Bronchial epithelial cell (primary cell): ENCODE measurements around the gene DDX3X.

DNA sequence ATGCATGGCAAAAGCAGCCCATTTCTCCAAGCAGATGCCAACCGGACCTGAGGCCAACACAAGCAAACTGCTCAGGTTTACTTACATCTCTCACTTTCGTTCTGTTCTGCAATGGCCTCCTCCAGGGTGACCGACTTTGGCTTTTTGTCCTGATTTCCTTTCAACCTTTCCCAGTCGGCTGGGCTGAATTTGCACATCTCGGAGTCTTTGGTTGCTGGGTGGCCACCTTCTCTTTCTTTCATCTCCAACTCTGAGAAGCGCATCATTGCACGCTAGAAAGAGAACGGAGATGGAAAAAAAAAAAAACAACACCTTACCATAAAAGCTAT, 26.9 kb downstream of the BCOR start:
- RRBS, 2 experiments, result no CpG with 5 or more reads among the region's 8 CpGs

- RRBS, 2 experiments, result 2 to 3% methylated on average over 24 of the region's 81 CpGs
Measured at GRCh38 chrX:40094379-40095343, 3.1 kb downstream of the BCOR start.

DNA sequence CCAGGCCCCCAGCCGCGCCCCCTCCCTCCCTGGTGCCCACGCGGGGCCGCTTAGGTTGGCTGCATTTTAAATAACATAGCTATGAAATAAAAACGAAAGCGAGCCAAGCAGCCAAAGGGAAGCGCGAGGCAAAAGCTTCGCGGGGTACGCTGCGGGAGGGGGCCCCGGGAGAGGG, 909 bp downstream of the BCOR start:
- RRBS, 2 experiments, result 3 to 7% methylated on average over 1 of the region's 14 CpGs

- RRBS, 2 experiments, result 2 to 3% methylated on average over 8 of the region's 41 CpGs
Measured at GRCh38 chrX:40098987-40099459, 1.3 kb upstream of the BCOR start.

GRCh38 chrX:40099632-40100603, 2.2 kb upstream of the BCOR start:
- RRBS, 2 experiments, result 5 to 7% methylated on average over 1 to 5 of the region's 38 CpGs

GRCh38 chrX:40156180-40156417, 58.3 kb upstream of the BCOR start:
- RRBS, 2 experiments, result 29 to 65% methylated on average over 10 of the region's 21 CpGs

GRCh38 chrX:40169014-40169862, 71.5 kb upstream of the BCOR start:
- RRBS, 2 experiments, result no CpG with 5 or more reads among the region's 42 CpGs

DNA sequence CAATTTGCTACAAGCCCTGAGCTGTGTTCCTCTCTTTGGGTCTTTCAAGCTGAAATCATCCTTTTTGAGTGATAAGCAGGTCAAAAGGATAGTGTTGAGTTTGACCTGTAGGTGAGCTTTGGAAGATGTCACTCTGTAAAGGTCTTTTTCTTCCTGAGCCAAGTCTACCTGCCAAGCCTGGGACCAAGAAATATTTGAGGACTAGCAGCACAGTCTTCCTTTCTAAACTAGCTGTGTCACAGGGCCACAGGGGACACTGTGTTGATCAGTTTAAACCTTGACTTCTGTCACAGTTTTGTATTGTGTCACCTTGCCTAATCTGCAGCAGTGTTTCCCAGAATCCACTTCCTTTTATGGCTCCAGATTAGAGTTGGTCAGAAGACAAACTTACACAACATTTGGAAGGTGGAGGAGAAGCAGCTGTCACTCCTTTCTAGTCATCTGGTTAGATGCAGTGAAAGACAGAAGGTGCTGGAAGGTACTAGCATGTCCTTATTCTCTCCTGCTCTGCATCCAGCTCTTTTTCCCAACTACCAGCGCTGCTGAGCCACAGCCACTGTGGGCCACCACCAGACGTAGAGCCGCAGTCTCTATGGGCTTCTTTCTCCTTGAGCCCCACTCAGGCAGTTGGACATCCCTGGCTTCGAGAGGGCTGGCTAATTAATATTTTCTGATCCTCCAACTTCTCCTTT, 143.1 kb upstream of the BCOR start:
- RRBS, 2 experiments, result no CpG with 5 or more reads among the region's 4 CpGs

GRCh38 chrX:40669161-40669995, 22.0 kb upstream of the CXorf38 start:
- RRBS, 2 experiments, result no CpG with 5 or more reads among the region's 8 CpGs

DNA sequence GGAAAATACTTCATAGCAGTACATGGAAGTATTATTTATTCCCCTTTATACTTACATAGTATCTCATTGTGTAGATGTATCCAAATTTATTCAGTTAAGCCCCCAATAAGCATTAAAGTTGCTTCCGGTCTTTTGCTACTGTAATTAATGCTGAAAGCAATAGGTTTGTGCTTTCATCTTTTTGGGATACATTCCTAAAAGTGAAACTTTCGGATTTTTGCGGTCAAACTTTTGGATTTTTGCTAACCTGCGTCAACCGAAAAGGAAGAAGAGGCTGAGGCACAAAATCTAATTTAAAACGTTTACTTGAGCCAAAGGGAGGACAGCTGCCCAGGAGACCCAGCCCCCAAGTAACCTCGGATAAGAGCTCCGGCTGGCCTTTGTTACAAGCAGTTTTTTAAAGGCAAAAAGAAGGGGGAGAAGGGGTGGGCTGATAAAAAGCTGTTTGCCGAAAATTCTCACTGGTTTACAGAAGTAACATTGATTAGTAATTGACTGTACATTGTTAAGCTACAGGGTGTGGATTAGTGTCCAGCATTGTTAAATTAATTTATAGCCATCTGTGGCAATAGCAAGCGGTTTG, 59.4 kb upstream of the USP9X start:
- RRBS, 2 experiments, result no CpG with 5 or more reads among the region's 10 CpGs

GRCh38 chrX:41026682-41027262, 58.5 kb upstream of the USP9X start:
- RRBS, 2 experiments, result no CpG with 5 or more reads among the region's 5 CpGs

DNA sequence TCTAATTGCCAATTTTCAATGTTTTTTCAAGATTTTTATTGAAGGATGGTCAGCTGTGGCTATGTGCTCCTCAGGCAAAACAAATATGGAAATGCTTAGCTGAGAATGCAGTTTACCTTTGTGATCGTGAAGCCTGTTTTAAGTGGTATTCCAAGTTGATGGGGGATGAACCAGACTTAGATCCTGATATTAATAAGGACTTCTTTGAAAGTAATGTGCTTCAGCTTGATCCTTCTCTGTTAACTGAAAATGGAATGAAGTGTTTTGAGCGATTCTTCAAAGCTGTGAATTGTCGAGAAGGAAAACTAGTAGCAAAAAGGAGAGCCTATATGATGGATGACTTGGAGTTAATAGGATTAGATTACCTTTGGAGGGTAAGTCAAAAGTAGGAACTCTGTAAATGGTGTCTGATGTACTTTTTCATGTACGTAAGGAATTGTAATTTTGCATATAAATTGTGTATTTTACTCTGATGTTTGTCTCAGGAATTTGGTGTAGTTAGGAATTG, 80.7 kb downstream of the USP9X start:
- RRBS, 2 experiments, result no CpG with 5 or more reads among the region's 4 CpGs

- RRBS, 2 experiments, result no CpG with 5 or more reads among the region's 8 CpGs
Measured at GRCh38 chrX:41302951-41303370, 31.0 kb upstream of the DDX3X start.

DNA sequence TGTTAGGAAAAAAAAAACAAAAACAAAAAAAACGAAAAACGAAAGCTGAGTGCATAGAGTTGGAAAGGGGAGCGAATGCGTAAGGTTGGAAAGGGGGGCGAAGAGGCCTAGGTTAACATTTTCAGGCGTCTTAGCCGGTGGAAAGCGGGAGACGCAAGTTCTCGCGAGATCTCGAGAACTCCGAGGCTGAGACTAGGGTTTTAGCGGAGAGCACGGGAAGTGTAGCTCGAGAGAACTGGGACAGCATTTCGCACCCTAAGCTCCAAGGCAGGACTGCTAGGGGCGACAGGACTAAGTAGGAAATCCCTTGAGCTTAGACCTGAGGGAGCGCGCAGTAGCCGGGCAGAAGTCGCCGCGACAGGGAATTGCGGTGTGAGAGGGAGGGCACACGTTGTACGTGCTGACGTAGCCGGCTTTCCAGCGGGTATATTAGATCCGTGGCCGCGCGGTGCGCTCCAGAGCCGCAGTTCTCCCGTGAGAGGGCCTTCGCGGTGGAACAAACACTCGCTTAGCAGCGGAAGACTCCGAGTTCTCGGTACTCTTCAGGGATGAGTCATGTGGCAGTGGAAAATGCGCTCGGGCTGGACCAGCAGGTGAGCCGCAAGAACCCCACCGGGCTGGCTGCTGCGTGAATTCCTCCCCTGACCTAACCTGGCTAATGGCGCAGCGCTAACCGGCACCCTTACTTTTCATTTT, at the start of gene DDX3X:
Gene DDX3X, plus strand, starts transcription at position 458 of the 696 bp plus-strand sequence.
- RRBS, 2 experiments, result 1 to 2% methylated on average over 14 of the region's 51 CpGs

GRCh38 chrX:41760941-41761660, 37.1 kb downstream of the GPR82 start:
- RRBS, 2 experiments, result no CpG with 5 or more reads among the region's 4 CpGs

- RRBS, 2 experiments, result no CpG with 5 or more reads among the region's 2 CpGs
Measured at GRCh38 chrX:41899259-41899884, 24.0 kb downstream of the CASK start.

- RRBS, 2 experiments, result no CpG with 5 or more reads among the region's 5 CpGs
Measured at GRCh38 chrX:41932811-41933273, 9.5 kb upstream of the CASK start.

GRCh38 chrX:43693880-43694563, 37.9 kb downstream of the MAOA start:
- RRBS, 2 experiments, result no CpG with 5 or more reads among the region's 2 CpGs

DNA sequence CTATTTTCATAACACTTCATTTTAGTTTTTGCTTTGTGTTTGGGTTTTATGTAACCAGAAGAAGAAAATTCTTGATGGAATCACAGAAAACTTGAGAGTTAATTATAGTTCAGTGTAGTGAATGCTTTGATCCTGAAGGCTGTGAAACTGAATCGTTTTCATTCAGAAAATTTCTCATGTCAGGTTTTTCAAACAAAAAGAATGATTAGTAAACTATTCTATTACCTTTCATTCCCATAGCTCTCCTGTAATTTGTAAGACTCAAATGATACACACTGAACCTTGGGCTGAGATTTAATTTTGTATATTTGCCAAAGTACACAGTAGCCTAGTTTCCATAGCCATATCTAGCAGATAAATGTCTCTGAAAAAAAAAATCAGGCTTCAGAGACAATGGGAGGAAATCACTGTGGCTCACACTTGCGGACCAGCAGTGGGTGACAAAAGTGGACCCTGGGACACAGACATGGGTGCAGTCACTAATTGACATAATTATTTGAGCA, 46.5 kb downstream of the MAOA start:
- RRBS, 2 experiments, result no CpG with 5 or more reads among the region's 2 CpGs

DNA sequence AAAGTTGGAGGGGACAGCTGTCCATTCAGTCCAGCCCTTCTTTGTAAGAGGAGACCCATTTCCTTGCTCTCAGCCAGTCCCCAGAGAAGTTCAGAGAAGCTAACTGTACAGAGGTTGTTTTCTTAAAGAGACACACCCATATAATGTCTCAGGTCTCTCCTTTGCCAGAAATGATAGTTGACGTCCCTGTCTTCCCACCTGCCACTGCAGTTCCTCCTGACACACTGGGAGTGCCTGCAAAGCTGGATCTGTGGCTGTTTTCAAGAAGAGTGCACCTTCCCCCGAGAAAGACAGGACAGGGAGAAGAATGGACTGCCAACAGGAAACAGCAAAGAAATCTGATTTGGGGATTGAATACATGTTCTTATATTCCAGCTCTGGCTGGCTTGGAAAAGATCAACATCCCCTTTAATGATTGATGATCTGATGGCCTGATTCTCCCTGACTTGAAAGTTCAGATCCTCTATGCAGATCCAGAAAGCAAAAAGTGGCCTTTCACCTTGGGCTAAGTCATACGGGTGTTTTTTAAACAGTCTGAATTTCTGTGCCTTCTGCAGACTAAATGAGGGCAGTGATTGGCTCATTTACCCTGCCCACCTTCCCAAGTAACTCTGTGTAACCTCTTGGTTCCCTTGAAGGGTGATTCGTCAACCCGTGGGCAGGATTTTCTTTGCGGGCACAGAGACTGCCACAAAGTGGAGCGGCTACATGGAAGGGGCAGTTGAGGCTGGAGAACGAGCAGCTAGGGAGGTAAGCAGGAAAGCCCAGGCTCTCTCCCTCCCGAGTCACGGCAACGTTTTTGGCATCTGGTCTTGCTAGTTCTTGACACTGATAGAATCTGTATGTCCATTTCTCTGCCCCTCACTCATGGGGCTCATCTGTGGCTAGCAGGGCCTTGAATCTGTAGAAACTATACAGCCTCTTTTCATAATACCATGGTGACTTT, 87.3 kb downstream of the MAOA start:
- RRBS, 2 experiments, result no CpG with 5 or more reads among the region's 11 CpGs